Subcutaneous preadipocyte (primary cell): ENCODE measurements around the gene GAL.

DNA sequence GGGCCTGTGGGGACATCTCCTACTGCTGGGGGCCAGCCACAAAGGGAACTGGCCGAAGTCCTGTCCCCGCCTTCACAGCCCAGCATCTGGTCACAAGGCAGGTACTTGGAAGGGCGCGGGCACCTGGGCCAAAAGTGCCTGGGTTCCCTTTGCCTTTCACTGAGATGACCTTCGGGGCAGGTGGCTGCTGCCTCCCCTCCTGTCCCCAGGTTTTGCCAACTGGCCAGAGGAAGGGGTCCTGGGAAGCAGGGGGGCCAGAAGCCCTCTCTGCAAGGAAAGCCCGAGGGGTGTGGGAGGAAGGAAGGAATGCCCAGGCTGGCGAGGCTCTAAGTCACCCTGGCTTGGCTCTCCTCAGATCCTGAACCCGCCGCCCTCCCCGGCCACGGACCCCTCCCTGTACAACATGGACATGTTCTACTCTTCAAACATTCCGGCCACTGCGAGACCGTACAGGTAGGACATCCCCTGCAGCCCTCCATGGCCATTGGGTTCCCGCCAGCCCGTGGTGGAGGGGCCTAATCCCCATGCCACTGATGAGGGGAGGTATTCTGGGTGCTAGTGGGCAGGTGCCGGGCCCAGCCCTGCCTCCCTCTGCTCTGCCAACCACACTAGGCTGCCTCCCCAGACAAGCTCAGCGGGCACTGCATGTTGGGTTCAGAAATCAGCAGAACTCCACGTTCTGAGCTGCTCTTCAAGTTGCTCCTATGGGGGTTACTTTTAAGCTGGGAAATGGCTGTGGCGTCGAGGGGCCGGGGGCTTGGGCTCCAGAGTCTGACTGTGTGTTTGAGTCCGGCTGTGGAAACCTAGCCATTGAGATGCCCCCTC lies 14.3 kb upstream of the PPP6R3 start:
- CAGE, long polyA plus RNA = no peak

DNA sequence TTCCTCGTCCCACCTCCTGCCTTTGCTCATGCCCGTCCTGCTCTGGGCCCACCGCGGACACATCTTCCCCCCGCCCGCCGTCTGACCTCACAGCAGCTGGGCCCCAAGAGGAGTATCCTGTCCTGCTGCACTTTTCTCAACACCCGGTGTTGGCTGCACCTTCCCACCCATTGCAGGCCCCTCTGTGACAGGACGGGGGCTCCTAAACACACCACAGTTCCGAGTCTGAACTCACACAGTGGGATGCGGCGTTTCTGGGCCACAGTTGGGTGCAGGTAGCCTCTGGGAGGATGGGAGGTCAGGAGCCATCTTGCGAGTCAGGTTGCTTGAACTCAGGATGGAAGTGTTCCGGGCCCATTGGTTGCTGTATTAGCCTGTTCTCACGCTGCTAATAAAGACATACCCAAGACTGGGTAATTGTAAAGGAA lies 12.9 kb upstream of the PPP6R3 start:
- CAGE, long polyA plus RNA = no peak

- CAGE, long polyA plus RNA = no peak
Observed at GRCh38 chr11:68614913-68615372, 69.4 kb upstream of the GAL start.

DNA sequence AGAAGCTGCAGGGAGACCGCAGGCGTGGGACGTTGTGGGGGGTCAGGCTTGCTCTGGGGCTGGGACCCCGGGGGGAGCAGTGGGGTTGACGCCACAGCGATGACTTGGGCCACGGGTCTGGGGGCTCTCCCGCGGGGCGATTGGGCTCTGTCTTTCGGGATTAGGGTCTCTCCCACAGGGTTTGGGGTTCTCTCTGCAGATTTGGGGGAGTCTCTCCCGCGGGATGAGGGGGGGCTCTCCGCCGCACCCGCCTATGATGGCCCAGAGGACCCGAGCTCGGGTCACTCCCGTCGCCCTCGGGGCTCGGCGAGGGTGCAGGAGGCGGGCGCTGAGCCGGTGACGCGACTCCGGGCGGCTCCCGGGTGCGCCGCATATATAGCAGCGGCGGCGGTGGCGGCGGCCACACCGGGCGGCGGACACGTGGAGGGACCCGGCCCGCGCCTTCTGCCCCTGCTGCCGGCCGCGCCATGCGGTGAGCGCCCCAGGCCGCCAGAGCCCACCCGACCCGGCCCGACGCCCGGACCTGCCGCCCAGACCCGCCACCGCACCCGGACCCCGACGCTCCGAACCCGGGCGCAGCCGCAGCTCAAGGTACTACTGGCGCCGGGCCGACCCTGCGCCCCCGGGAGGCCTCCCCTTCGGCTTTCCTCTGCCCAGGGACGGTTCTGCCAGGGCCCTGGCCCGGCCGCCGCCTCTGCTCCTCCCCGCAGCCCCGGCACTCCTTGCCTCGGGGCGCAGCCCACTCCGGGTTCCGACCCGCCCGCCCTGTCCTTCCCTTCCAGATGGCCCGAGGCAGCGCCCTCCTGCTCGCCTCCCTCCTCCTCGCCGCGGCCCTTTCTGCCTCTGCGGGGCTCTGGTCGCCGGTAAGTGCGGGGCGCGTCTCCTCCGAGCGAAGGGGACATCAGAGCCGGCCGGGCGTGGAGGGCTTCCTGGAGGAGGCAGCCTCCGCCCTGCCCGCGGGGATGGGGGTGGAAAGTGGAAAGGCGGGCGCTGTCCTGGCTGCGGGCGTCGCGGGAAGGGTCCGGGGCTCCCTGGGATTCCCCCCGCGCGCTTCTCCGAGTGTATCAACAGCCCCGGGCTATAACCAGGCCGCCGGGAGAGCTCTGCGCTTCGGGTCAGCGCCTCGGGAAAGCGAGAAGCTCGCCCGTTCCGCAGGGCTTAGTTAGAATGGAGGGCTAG lies at the start of gene GAL:
Gene GAL (plus strand): TSS at position 403 of the 1,179 bp plus-strand sequence.
- CAGE, long polyA plus RNA = no peak

DNA sequence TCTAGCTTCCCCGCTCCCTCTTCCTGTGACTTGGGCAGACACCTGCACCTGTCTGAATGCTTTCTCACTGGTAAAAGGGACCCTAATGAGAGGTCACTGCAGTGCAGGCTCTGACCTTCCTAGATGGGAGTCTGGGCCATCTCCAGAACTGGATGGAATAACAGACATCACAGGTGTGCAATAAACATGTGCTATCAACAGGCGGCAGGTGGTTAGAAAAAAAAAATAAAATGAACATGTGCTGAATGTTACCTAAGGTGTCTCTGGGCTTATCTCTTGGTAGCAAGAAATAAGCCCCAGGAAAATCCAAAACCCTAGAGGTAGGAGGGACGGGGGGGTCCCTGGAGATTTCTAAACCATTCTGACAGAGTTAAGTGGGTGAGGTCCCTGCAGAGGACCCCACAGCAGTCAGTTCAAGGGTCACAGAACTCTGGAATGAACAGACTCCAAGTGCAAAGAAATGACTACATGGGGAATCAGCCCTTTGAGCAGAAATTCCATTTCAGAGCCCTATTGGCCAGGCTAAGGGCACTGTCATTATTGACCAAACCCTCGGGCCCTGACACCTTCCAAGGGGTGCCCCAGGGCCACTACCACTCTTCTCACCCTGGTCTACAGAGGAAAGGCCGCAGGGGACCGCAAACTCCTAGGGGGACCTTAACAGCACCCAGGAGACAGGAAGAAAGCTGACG lies 30.0 kb downstream of the CPT1A start:
- CAGE, long polyA plus RNA = no peak

DNA sequence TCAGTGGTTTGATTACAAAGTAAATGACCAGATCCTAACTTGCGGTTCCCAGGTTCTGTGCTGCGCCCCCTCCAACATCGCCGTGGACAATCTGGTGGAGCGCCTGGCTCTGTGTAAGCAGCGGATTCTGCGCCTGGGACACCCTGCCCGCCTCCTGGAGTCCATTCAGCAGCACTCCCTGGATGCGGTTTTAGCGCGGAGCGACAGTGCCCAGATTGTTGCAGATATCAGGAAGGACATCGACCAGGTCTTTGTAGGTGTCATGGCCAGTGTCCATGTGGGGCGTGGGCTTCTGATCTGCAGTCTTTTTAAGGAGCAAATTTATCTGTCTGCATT lies 11.0 kb downstream of the IGHMBP2 start:
- CAGE, long polyA plus RNA = no peak

- CAGE, long polyA plus RNA = no peak
Observed at GRCh38 chr11:68934563-68935132, 31.0 kb downstream of the IGHMBP2 start.

DNA sequence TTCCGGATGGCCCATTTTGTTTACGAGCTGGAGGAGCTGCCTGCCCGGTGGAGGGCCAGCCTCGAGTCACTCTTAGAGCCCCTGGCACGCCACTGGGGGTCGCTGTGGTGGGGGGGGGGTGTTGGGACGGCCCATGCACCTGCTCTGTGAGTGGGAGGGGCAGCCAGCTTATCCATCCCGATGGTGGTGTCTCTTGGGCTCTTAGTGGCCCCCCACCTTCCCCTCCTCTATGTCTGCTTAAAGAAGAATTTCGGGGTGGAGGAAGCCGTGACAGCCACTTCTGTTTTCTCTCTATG lies 24.6 kb downstream of the MRGPRD start:
- CAGE, long polyA plus RNA = no peak

DNA sequence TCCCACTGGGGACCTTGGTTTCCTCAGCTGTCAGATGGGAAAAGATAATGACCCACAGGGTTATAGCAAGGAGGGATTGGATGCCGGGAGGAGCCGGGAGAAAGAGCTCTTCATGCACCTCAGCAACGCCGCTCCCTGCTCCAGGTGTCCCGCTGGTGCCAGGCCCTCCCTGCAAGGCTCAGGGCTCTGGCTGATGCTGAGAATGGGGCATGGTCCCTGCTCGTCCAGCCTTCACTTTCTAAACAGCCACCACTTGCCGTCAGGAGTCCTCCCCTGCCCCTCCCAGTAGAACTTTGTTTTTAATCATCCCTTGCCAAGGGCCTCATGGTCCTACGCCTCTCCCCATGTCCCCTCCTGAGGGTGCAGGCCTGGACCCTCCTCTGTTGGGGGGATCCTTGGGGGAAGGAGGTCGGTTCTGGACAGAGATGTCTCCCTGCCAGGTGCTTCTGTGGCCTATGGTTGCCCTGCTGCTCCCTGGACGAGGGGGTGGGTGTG lies 2.2 kb upstream of the MRGPRF start:
- CAGE, long polyA plus RNA = no peak

- CAGE, long polyA plus RNA = no peak
Observed at GRCh38 chr11:69290777-69291489, 3.0 kb upstream of the MYEOV start.

- CAGE, long polyA plus RNA = no peak
Observed at GRCh38 chr11:69352491-69353299, 58.7 kb downstream of the MYEOV start.

DNA sequence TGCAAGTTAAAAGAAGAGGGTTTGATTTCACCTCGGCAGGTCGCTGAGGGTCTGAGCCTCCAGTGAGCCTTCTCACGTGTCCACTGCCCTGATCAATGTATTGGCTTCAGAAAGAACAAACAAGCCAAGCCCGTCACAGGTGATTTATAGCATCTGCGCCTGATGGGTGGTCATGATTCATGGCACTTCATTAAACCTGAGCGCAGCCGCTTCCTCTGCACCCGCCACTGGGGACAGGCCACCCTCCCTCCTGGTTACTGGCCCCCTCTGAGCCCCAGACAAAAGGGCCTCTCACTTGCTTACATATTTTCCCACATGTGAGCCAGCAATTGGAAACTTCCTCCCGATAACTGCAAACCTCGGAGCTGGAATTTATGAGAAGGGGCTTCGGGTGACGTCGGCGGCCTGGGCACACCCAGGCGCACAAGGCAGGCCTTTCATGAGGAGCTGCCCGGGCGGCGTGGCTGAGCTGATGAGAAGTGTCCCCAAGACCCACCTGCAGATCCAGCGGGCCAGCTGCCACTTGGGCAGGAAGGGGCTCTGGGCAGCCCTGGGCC lies 123.3 kb downstream of the MYEOV start:
- CAGE, long polyA plus RNA = no peak

DNA sequence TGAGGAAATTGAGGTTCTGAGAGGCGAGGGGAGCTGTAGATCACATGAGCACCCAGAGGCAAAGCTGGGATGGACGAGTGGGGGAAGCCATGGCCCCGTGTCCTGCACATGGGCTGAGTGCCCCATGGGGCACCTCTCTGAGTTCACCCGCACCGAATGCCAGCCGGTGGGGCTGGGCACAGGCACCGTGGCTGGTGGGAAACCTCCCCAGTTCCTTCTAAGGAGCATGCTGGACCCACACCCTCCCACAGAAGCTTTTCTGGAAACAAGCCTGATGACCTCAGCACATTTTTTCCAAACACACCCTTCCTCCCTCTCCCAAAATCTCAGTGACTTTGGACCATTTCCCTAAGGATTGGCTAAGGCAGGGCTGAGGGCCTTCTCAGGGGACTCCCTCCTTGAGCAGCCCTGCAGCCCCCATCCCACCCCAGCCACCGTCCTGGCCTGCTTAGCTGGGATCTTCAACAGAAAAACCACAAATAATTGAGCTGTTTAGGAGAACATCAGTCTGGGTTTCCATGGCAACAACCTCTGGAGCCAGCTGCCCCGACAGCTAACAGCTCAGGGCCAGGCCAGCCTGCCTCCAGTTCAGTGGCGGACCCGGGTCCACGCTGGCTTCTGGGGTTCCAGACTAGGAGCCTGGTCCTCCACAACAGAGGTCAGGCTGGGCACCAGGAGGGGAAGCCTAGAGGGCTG lies 169.4 kb downstream of the MYEOV start:
- CAGE, long polyA plus RNA = no peak

DNA sequence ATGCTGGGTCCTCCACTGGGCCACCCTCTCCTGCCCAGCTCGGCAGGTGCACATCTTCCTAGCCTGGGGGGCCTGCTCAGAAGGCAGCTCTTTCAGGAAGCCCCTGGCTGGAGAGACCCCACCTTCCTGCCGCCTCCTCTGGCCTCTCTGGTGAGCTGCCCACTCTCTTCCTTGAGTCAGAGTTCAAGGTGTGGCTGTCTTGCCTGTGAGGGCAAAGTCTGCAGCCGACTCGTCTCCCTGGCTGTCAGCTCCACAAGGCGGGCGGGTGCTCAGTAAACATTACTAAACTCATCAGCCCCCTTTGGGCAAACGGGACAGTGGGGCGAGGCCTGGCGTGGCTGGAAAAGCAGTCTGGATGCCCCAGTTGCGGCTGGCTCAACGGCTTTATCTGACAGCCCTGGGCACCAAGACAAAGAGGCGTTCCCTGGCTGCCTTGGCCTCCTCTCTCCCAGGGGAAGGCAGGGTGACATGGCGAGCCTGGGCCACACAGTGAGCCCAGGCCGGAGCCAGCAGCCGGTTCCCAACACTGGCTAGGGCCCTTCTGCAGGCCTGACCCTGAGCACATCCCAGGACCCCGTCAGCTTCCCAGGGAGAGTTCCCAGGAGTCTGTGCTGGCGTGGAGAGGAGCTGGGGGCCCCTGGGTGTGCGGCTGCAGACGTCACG lies 161.1 kb upstream of the CCND1 start:
- CAGE, long polyA plus RNA = no peak

- CAGE, long polyA plus RNA = no peak
Observed at GRCh38 chr11:69515194-69515617, 125.8 kb upstream of the CCND1 start.

- CAGE, long polyA plus RNA = no peak
Observed at GRCh38 chr11:69637613-69638051, 3.3 kb upstream of the CCND1 start.

GRCh38 chr11:69640215-69640470 lies 813 bp upstream of the CCND1 start:
- CAGE, long polyA plus RNA = no peak

DNA sequence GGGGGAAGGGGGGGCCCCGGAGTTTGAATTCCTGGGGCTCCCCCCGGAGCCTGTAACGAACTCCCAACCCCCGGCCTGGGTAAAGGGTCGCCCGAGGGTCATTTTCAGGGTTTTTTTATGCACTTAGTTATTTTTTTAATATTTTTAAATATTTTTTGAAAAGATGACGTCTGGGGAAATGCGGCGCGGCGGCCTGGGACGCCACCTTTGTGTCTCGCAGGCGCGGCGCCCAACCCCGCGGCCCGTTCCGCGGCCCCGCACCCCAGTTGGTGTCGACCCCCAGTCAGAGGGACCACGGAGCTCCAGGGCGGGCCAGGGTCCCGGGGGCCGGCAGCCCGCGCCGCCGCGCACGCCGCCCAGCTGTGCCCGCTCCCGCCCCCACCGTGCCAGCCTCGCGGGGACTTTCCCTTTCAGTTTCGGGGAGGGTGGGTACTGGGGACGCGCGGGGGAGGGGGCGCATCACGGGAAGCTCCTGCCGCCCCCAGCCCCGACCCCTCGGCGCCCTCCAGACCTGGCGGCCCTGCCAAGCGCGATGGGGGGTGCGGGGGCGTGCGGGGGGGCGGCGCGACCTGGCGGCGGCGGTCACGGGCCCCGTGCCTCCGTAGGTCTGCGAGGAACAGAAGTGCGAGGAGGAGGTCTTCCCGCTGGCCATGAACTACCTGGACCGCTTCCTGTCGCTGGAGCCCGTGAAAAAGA lies 1.6 kb downstream of the CCND1 start:
- CAGE, long polyA plus RNA = no peak

DNA sequence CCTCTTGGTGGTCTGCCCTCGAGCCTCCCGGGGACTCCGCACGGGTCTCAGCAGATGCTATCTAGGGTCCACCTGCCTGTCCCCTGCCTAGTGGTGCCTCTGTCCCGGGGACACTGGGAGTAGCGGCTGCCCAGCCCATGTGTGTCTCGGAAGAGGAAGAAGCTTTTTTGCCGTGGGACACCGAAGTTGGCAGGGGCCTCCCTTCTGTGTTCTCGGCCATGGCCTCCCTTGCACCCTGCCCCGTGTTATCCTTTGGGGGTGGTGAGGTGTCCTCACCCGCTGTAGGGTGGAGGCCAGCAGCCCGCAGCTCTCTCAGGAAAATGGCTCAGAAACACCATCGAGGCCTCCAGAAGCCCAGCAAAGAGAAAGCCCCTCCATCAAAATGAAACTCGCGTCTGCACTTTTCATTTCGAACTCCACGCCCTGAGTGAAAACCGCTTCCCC lies 7.9 kb downstream of the CCND1 start:
- CAGE, long polyA plus RNA = no peak

- CAGE, long polyA plus RNA = no peak
Observed at GRCh38 chr11:69703070-69703881, 546 bp downstream of the FGF19 start.